Vermiform appendix (tissue), 1 donor: ENCODE measurements around a stretch of chr5.

DNA sequence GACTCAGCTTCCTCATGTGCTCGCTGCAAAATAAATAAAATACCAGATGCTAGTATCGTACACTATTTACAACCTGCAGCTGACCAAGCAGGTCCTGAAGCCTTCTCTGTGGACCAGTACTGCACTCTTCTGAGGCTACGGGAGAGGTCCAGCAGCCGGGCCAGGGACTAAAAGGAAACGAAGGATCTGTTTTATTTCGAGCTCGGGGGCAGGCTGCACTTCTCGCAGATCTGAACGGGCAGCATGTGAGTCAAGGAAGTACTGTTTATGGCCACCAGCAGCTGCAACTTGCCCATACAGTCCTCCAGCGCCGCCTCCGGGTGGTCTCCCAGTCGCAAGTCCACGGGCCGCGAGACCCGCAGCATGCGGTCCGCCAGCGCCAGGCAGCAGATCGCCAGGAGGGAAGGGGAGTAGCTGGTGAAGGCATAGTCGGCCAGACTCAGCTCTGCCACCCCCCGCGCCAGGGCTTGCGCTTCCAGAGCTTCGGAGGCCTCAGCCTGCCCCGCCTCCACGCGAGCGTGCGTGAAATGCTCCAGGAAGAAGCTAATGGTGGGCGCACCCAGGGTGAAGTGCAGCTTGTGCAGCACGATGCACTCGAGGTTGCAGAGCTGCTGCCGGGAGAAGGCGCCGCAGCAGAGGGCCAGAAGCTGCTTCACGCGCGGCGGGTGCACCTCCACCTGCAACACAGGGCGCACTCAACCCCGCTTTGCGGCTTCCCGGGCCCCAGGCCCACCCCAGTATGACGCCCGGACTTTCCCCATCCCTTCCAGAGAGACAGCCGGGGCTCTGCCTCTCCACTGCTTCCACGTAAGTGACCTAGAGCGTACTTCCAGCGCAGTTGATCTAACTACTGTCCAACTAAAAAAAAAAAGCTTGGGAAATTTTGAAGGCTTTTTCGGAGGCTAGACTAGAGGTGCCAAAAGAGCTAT lies 2.0 kb downstream of the CCNO start:
- PRO-cap = no peak

GRCh38 chr5:55391633-55392127 lies 83.9 kb downstream of the MTREX start:
- PRO-cap = no peak

DNA sequence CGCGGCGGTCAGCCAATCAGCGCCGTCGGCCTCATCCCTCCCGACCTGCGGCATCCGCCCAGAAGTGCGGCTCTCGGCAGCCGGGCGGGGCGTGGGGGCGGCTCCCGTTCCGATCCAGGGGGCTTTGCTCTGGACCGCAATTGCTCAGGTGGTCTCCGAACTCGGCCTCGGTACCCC lies 247 bp upstream of the PLPP1 start:
- PRO-cap = bidirectional peak, plus-strand start at position 61 of the sequence, minus-strand start outside the sequence

DNA sequence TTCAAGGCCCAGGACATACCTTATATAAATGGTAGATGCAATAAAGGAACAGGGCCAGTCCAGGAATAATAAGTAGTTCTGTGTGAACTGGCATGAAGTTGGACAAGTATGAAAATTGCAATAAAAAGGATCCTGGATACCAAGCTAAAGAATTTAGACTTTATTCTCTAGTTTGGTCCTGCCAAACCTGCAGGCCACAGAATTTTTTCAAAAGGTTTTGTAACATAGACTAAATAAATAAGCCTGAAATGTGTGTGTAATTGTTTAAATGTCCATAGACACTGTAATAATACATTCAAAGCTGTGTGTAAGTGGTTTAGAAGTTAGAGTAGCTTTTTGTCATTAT lies 75.7 kb upstream of the PLPP1 start:
- PRO-cap = no peak

DNA sequence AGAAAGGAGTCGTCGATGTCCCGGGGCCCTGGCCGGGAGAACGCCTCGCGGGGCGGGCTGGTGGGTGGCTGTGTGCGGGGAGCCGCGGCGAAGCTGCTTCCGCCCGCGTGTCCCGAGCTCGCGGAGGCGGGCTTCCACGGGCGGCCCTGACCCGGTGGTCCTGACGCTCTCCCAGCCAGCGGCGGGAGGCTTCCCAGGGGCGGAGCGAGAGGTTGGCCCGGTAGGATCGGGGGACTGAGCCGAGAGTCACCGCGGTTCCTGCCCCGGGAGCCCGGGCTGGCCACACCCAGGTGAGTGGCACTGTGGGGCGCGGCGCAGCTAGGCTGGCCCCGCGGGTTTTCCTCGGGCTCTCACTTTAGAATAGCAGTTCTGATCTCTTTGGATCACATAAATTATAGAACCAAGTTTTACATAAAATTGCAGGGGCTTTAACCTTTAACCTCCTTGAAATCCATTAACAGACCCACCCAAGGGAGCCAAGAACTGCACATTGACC lies 29.3 kb upstream of the IL31RA start:
- PRO-cap = no peak

GRCh38 chr5:55951784-55952465 lies 42.8 kb downstream of the IL6ST start:
- PRO-cap = no peak

GRCh38 chr5:56071155-56071533 lies 76.4 kb upstream of the IL6ST start:
- PRO-cap = no peak

DNA sequence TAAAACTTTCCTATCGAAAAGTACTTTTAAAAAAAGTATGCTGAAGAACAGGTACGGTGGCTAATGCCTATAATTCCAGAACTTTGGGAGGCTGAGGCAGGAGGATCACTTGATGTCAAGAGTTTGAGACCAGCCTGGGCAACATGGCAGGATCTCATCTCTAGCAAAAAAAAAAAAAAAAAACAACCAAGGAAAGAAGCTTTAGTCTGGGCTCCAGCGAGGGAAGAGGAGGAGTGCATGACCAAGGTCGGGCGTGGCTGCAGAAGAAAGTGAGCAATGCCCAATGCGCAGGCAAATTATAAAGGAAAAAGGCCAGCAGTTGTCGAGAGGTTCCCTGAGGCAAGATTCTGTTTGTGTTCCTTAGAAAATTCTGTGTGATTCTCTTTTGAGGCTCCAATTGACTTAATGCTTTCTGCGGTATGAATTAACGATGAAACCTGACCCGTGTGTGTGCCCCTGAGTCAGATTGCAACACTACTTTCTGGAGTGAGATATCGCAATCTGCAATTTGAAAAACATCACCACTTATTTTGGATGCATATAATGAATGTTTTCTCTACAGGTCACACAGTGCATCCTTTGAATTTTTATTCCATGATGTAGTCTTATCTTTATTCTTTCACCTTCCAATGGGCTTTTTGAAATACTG lies 117.7 kb upstream of the IL6ST start:
- PRO-cap = no peak

DNA sequence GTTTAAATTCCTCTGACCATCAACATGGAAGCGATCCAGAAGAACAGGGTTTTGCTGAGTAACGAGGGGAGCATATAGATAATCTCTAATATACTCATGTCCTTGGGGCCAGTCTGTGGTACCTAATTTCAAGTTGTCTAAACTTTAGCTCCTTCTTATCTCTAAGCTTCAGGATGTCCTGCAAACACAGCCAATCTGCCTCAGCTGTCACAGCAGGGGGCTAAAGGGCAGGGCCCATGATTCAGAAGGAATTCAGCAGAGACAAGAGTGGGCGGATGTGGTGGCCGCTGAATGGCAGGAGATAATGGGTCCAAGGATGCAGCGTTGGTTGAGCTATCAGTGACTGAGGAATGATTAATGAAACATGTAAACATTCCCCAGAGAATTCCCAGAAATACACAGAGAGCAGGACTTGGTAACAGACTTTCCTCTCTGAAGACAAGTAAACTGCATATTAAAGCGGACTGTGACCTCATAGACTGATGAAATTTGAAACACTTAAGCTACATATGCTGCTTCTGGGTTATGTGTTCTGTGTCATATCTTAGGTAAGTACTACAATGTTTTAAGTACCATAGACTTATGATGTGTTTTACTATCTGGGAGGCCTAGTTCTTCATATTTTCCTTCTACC lies 109.3 kb downstream of the ANKRD55 start:
- PRO-cap = no peak

- PRO-cap = no peak
Observed at GRCh38 chr5:56167622-56167957, 65.5 kb downstream of the ANKRD55 start.

DNA sequence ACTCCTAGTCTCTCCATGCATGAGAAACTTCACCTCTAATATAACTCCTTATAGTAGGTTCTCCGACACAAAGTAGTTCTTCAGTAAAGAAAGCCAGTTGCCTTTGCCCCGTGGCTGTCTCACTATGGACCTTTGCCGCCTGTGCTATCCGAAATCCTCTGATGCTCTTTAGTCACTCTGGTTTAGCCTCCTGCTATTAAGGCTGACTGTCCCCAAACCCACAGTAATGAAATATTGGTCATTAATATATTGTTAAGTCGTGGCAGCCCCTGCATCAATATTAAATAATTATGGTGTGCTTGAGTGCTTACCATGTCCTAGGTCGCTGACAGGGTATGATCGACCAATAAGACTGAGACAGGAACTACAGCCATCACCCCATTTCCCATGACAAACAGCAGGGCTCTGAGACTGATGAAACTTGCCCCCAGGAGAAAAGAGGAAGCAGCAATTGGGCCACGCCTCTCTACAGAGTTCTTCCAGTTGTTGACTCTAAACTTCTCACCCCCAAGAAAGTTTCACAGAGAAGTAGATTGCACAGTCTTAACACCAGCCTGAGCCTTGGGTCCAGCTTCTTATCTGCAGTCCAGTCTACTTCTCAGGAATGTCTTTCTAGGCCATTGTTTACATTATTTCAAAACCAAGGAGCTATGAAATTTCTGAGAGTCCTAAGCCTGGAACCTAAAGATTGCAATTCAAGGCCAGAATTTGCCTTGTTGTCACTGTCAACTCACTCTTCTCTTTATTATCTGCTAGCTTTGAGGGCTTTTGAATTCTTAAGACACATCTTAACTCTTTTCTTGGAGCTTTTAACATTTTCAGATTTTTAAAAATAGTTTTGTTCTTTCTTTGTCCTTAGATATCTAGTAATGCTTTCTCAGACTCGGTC lies 182.2 kb upstream of the ANKRD55 start:
- PRO-cap = bidirectional peak, plus-strand start at position 523 of the sequence, minus-strand start at position 275 of the sequence

DNA sequence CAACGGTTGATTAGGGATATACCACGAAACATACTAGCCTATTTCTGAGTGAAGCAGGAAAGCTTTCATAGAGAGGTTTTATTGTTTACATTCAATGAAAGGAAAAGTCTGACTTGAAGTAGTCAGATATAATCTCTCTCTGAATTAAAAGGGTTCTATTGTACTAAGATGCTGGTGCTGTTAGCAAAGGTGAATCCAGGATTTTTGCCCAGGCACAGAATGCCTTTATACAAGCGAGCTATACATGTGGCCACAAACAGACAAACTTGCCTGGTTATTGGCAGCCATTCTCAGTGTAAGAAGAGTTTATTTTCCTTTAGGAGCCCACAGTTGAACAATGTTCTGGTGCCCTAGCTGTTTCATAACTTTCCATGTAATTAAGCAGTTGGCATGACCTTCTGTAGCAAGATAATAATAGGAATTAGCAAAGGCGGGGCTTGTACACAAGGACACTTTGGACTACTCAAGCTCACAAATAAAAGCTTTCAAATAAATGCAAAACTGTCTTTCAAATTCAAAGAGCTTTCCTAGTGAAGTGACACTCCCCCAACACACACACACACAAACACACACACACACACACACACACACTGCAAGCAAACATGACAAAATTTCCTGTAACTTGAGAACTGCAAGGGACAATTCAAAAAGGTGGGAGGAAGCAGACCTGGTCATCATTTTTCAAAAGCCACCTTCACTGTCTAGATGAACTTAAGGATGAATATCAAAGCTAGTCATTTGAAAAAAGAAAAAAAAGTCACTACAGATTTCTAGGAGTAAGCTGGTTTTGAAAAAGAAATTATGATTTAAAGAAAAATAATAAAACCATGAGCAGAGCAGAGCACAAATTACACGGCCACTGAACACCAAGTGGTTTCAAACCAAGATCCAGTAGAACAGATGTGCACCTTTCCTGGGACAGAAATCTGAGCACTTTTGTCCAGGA lies 198.6 kb upstream of the MAP3K1 start:
- PRO-cap = no peak

DNA sequence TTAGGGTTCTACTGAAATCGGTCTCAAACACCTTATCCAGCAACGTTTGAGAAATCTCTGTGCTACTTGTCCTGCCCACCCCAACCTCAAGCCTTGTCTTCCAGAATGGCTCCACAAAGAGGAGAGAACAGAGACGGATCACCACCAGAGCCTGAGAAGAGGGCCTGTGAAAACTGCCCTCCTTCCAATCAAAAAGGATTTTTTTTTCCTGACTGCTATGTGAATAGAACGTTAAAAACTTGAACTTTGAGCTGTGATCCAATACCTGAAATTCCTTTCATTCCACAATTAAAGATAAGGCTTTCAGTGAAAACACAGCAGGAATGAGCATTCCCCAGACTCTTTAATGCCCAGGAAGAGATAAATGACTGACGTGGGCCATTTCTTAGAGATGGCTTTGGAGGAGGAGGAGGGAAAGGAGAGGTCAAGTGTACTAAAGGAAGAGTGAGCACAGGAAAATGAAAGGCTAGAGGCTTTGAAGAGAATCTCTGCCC lies 178.0 kb upstream of the MAP3K1 start:
- PRO-cap = no peak

DNA sequence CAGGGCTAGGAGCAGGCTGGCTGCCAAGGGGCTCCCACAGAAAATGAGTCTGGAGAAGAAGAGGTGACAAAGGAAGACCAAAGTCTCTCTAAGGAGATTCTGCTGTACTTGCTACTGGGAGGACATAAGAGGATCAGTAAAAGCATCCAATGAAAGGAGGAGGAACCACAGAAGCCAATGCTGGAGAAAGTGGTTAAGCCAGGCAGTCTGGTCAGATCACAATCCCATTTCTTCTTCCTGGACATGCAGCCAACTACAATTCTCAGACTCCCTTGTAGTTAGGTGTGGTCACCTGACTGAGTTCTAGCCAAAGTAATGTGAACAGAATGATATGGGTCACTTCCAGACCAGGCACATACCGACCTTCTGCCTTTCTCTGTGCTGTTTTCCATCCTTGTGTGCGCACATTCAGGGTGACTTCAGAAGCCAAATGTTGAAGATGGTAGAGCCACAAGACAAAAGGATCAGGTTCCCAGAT lies 174.3 kb upstream of the MAP3K1 start:
- PRO-cap = no peak

DNA sequence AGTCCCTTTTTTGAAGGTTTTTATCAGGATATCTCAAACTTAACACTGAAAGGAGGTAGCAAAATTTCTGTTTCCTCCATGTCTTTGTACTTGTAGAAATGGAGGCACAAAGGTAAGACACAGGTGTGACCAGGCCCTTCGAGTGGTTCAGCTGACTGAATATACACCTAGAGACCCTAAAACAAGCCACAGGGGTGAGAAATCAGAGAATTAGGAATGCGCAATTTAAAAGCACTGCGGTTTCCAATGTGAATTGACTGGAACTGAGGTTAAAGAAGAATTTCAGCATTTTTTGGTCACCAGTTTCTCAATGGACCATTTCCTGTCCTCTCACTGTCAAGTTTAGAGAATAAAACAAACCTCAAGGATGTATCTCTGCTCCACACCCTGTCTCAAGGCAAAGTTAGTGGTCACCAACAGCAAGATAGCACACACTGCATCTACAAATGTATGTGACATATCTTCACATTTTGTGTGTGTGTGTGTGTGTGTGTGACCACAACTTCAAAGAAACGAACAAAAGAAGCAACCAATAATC lies 143.8 kb upstream of the MAP3K1 start:
- PRO-cap = no peak

DNA sequence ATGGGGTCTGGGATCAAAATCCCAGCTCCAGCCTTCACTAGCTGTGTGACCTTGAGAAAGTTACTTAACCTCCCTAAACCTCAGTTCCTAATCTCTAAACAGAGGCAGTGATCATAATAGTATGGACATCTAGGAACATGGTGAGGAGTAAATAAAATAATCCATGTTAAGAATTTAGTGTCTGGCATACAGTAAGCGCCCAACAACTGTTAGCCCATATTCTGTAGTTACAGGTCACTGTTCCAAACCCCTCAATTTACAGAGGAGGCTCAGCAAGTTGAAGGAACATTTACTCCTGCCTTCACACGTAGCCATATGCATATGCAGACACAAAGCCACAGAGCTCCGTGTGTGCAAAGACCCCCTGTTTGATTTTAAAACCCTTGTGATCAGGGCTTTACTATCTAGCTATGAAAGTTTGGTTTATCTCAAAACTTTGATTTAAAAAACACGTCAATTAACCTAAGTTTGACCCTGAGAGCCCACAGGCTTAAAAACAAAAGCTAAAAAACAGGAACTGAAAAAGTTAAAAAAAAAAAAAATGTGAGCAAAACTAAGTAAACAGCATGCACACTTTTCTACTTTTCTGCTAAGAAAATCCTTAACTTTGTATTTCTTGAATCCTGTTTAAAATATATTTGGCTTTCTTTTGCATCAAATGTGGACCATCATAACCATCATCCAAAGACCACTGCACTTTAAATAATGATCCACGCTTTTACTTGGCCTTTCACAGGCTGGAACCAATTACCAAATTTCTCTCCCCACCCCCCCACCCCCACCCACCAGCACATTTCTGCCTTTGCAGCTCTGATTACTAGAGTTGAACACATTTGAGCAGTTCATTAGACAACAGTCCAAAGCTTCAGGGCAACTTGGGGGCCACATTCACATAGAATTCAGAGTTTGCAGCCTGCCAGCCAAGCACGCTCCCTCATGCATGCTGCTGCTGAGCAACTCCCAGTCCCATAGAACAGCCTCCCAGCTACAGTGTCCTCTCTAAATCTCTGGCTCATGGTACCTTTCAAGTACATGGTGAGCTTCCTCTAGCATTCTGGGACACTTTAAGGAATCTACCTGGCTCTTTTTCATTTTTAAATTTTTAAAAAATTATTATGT lies 128.9 kb upstream of the MAP3K1 start:
- PRO-cap = bidirectional peak, plus-strand start at position 540 of the sequence, minus-strand start at position 376 of the sequence; unidirectional peak, plus-strand start at position 902 of the sequence

GRCh38 chr5:56733590-56734079 lies 81.7 kb upstream of the MAP3K1 start:
- PRO-cap = no peak

GRCh38 chr5:56822950-56823473 lies 7.7 kb downstream of the MAP3K1 start:
- PRO-cap = unidirectional peak, minus-strand start at chr5:56823220

- PRO-cap = no peak
Observed at GRCh38 chr5:56838272-56838864, 23.0 kb downstream of the MAP3K1 start.

- PRO-cap = no peak
Observed at GRCh38 chr5:56856415-56857022, 41.2 kb downstream of the MAP3K1 start.